Mesenchymal stem cell of the bone marrow (primary cell): Measurements from ENCODE around the gene JADE1.

DNA sequence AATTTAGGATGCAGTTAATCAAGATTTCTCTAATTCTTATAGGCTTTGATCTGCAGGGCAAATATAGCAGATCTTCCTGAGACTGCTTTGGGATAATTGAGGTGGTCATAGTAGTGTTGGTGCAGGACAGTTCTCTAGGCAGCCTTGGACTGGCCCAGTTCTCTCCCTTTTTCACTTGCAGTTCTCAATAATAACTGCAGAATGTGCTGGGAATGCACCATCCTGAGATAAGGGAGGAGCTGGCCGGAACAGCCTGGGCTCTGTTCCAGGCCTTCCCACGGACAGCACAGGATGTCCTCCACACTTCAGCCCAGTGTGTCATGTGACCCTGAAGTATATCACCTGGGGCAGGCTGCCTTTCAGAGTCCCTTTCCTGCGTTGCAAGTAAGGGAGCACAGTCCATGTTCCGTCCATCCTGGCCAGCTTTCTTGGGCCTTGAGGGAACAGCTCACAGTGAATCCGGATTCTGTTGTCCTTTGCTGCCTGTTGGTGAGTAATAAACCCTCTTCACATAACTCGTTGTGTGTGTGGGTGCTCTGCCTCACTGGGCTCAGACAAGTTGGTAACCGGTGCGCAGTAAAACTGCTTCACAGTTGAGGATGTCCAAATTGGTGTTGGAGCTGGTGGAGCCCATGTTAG lies 32.3 kb upstream of the BBS12 start:
- CAGE, long polyA plus RNA, result no peak

DNA sequence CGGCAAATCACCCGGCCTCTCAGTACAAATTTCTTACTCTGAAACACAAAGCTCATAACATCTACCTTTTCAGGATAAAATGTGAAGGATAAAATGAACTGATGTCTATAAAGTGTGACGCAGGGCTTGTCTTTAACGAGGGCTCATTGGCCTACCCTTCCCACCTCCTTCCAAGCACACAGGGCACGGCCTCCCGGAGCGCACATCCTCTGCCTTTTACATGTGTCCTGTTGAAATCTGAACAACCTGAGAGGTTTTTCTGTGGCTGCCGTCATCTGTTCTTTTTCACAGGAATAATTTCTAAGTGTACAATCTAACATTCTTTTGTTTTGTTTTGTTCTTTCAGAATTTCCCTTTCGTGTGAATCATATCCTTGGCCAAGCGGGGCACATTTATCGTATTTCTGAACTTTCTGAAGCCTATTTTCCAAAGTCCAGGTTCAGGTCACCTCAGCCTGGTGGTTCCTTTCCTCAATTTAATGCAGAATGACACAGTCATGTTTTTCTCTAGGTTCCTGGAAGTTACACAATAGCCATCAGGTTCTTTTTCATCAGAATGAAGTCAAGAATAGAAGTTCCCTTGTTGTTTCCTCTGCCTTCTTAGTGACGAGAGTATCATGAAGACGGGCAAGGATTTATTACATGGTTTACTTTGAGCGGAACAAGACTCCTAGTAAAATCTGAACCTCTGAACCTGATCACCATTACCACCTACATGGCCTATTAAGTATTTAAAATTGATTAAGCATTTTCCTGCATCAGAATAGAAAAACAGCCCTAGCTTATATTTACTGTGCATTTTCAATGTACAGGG lies 53.0 kb upstream of the SPRY1 start:
- CAGE, long polyA plus RNA, result no peak

DNA sequence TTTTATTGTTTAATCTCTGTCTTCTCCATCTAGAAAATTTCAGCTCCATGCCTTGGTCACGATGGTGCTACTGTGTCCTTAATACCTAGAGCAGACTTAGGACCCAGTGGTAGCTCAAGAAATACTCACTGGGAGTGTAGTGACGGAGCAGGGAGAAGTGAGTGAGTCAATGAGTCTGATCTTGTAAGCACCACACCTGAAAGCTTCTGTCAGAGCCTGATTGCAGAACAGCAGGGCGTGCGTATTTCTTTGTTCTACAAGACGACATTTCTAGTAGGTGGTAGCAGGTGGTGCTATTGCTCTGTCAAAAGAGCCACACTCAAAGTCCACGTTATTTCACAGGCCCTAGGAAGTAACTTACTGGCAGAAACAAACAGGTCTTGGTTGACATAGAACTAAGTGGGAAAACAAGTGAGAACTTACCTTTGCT lies 46.5 kb upstream of the SPRY1 start:
- CAGE, long polyA plus RNA, result no peak

GRCh38 chr4:123398221-123398662 lies 1.6 kb downstream of the SPRY1 start:
- CAGE, long polyA plus RNA, result no peak

GRCh38 chr4:123399713-123400028 lies 3.1 kb downstream of the SPRY1 start:
- CAGE, long polyA plus RNA, result no peak

DNA sequence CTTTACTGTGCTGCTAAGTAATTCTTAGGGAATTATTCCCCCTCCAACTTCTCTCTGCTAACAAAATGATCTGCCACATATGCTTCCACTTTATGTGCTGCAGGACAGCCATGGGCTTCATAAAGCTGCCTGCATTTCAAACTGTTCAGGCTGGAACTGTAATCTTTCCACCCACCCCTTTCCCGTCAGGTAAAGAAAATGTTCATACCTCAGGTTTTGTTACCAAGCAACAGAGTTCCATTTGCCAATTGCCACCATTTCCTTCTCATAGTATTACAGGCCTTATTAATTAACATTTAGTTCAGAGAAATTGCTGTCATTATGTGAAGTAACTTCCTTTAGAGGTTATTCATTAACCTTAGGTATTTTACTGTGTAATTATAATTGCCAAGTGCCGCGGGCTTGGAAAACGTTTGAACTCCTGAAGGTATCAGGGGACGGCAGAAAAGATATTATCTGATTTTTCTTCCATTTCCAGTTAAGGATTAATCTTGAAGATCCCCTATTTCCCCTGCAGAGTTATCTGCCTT lies 149.5 kb downstream of the SPRY1 start:
- CAGE, long polyA plus RNA, result no peak

DNA sequence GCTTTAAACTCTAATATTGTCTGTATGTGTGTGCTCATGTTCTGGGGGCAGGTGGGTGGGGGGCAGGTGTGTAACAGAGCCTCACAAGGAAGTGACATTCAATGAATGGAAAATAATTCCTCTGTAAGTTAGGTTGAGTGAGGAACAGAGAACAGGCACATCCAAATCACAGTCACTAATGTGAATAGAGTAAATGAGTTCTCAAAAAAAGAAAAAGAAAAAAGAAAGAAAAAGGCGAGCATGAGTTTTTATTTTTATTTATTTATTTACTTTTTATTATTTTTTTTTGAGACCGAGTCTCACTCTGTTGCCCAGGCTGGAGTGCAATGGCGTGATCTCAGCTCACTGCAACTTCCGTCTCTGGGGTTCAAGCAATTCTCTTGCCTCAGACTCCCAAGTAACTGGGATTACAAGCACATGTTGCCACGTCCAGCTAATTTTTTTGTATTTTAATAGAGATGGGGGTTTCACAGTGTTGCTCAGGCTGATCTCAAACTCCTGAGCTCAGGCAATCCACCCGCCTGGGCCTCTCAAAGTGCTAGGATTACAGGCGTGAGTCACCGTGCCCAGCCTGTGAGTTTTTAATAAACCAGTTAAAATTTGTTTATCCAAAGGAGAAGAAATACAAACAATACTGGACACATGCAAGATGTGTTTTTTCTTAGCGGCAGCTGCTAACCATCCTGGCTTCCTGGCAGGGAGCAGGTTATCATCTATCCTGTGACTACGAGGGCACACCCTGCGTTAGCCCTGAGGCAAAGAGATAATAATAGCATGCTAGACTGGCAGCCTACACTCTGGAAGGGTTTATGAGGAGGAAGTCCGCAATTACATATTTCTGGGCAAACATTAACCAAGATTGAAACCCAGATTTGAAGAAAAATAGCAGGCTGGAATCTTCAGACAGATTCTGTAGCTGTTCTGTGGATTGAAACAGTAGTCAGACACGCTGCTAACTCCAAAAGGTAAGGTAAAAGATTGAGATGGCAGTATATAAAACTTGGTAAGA lies 191.3 kb downstream of the SPRY1 start:
- CAGE, long polyA plus RNA, result no peak

DNA sequence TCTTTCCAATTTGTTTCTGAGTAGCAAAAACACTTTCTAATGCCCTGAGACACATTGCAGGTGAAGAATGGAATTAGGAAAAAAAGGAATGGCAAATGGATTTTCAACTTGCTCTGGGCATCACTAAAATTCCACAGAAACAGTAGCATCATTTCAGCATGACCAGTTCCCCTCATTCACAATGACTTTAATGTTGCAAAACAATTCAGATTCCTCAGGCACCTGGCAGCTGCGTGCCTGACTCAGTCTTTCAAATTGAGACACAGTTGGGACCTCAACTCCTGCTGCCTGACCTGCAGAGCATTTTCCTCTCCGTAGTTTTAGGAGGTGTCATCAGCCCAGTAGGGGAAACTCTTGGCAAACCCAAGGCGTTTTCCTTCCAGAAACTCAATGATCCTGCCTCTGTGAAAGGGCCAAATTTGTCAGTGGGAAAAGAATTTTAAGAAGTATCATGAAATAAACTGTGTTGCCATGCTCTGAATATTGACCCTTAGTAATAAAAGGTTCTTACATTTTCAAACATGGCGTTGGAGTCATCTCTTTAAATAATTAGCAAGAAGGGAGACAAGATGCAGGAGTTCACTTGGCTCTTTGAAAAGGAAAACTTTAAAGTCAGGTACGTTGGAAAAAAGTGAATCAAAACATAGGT lies 389.0 kb downstream of the SPRY1 start:
- CAGE, long polyA plus RNA, result no peak

- CAGE, long polyA plus RNA, result no peak
Observed at GRCh38 chr4:124433468-124433951, 279.0 kb downstream of the ANKRD50 start.

DNA sequence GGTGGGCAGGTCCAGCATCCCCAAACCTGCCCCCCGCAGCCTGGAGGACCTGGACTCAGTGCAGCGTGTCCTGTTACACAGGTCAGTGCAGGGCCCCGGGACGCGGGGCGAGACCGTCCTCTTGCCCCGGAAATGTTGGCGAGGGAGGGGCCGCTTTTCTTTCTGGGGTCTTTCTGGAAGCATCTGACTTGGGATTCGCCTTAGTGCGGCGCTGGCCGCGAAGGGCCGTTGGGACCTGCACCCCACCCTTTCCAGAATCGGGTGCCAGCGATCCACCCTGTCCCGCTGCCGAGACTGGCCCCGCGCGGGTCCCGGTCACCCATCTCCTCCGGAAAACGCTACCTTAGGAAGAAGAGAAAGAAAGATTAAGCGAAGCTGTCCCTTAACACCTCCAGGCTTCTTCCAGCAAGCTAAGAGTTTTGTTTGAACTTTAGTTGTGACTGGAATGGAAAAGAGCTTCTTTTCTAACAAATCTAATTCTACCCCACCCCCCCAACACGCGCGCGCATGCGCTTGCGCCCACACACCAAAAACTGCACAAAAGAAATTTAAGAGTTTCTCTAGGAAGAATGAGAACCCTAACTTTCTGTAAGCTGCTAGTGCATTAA lies 9.2 kb upstream of the INTU start:
- CAGE, long polyA plus RNA, result no peak

- CAGE, long polyA plus RNA, result no peak
Observed at GRCh38 chr4:127964406-127964954, 493 bp downstream of the MFSD8 start.

DNA sequence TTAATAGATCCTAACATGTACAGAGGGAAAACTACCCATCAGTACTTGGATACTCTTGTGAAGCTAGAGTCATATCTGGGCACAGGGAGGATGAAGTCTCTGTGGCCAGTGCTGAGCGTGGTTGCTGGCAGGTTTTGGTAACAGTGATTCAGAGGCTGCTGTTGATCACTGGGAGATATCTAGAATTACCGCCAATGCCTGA lies 107.1 kb upstream of the PGRMC2 start:
- CAGE, long polyA plus RNA, result no peak

DNA sequence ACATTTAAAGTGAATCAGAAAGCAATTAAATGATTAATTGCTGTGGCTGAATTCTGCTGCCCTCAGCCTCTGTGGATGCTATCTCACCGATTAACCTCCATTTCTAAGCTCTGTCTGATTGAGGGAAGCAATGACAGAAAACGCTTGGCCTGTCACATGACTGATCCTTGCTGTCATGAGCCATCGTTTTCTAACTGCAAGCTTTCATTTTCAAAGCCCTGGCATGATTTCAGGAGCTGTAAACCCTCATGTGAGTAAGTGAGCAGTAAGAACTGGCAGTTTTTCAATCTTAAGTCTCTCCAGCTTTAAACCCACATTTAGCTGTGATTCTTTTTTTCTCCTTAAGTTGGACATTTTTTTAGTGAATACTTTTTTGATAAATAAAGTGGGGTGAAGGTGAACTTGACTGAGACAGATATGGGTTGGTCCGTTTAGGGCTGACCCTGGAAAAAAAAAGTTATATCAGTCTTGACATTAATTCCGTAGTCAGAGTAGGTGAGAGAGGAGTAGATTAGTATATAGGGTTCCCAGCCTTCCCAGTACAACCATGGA lies 180.9 kb upstream of the PGRMC2 start:
- CAGE, long polyA plus RNA, result no peak

DNA sequence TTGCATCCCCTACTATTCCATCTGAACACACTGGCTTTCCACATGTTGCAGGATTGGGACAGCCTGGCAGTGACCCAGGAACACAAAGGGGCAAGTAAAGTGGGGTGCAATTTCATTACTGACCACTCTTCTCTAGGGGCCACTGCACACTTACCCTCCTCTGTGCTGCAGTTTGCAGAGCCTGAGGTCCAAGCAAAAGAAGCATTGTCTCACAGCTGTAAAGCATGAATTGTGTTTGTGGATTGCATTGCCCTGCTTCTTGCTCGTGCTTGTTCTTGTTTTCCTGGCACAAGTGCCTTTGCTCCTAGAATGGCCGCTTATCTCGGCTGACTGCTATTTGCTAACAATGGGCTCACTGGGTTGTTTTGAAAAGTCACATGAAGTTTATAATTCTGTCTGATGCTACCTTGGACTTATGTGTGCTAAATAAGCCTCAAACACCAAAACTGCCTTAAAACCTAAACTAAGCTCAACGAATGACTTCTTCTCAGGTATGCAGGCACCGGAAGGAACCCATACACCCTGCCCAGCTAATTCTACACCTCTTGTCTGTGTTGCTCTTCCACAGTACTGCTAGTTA lies 209.0 kb upstream of the JADE1 start:
- CAGE, long polyA plus RNA, result no peak

DNA sequence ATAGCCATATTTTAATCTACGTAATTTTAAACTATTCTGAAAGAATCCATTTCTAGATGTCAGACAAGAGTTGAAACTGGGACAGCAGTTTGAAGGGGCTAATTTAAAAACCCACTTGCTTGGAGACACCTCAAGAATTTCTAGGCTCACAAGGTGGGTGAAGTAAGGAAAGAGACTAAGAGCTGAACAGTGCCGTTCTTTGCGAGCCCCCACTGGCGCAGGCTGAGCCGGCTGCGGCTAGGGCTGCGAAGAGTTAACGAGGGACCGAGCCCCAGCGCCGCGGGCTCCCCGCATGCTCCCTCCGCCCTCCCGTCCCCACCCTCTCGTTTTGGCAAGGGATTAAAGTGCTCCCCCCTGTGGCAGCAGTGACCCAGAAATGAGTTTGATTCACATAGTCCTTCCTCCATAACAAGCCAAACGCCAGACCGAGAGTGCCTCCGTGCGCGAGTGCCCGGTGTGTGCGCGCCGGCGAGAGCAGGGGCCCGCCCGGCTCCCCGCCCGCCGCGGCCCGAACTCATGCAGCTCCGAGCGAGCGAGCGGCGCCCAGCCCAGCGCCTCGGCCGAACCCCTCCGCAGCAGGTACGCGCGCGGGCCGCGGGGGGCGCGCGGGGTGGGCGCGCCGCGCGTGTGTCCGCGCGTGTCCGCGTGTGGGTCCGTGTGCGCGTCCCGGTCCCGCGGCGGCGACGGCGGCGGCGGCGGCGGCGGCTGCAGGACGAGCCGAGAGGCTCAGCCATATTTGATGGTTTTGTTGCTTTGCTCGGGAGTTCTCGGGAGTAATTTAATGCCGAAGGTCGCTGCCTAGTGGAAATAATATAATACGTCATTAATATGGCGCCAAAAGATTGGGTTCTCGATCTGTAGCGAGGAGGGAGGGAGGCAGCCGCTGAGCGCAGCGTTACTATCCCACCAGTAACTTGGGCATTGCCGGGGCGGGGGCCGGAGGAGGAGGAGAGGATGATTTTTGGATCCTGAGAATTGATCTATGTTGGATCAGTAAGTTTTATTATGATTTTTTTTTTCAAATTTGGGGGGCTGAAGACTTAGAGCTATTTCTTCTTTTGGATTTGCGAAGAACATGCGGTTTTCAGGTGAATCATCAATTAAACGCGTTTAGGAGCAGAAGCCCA lies at the start of gene JADE1:
Gene JADE1 (plus strand): TSS at position 402 of the 1,127 bp plus-strand sequence.
- CAGE, long polyA plus RNA, result no peak

- CAGE, long polyA plus RNA, result no peak
Observed at GRCh38 chr4:128844484-128845523, 35.3 kb downstream of the JADE1 start.

DNA sequence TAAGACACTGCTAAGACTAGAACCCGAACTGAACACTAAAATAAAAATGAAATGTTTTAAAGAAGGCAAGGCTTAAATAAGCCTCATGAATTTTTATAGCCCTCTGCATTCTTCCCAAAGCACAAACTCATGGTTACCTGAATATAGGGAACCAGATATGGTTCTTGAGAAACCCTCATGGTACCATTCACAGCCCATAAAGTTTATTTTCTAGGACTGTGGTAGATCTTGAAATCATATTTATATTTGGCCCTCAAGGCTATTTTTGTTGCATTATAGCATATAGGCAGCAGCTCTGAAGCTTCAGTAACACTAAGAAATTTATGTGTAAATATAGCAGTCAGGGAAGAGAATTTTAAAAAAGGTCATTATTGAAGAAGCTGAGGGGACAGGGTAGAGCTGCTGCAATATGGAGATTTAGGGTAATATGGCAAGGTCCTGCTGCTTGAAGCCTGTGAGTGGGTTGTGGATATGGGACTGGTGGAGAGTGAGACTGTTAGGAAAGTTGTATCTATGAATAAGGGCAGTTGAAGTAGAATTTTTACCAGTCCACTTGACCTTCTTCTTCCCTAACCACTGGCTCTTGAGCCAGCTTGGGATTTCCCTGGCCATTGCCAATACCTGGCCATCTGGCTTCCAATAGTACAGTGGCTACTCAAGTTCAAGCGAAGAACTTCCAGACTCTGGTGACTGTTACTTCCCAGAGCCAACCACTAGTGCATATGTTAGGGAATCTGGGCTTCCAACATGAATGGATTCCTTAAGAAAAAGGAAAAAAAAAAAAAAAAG lies 63.2 kb downstream of the JADE1 start:
- CAGE, long polyA plus RNA, result no peak

DNA sequence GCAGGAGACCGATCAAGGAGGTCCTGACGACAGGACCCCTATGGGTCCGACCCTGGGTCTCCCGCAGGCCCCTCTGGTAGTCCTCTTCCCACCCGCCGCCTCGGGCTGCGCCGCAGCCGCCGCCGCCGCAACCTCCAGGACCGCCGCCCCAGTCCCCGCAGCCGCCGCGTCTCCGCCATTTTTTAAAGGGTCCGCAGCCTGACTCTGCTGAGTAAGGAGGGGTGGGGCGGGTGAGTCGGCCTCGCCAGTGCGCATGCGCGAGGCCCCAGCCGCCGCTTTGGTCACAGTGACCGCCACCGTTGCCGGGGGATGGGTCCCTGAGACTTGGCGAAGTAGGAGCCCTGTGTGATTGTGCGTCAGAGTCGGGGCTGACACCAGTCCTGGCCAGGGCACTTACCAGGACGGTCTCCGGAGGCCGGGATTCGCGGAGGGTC lies 1424.3 kb upstream of the PCDH10 start:
- CAGE, long polyA plus RNA, result no peak

- CAGE, long polyA plus RNA, result no peak
Observed at GRCh38 chr4:131975789-131976493, 1173.2 kb upstream of the PCDH10 start.

DNA sequence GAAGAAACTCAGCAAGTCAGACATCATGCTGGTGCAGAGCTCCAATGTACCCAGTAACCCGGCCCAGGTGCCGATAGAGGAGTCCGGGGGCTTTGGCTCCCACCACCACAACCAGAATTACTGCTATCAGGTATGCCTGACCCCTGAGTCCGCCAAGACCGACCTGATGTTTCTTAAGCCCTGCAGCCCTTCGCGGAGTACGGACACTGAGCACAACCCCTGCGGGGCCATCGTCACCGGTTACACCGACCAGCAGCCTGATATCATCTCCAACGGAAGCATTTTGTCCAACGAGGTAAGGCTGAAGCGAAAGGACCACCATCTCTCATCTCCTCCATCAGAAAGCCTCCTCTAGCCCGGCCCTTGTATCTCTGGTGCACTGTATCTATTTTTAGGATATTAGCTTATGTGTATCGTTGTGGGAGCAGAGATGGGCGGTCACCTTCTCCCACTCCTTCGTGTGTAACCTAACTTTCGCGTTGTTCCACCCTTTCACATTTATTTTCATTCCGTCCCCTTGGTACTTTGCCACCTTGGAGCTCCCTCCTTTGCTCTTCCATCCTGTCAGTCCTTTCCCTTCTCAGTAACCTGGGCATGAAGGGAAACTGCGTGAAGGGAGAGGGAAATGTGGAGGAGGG lies 3.5 kb downstream of the PCDH10 start:
- CAGE, long polyA plus RNA, result no peak